LNCaP clone FGC (cell line): Measurements from ENCODE around the genes DNAJB4, PTGFR, RPF1 and GNG5.

- RRBS, 2 experiments = no CpG with 5 or more reads among the region's 5 CpGs
Measured at GRCh38 chr1:77917907-77918379, 29.5 kb downstream of the NEXN start.

GRCh38 chr1:77978023-77978982 lies 569 bp downstream of the FUBP1 start:
- RRBS, 2 experiments = under 1 to 2% methylated on average over 8 of the region's 39 CpGs

DNA sequence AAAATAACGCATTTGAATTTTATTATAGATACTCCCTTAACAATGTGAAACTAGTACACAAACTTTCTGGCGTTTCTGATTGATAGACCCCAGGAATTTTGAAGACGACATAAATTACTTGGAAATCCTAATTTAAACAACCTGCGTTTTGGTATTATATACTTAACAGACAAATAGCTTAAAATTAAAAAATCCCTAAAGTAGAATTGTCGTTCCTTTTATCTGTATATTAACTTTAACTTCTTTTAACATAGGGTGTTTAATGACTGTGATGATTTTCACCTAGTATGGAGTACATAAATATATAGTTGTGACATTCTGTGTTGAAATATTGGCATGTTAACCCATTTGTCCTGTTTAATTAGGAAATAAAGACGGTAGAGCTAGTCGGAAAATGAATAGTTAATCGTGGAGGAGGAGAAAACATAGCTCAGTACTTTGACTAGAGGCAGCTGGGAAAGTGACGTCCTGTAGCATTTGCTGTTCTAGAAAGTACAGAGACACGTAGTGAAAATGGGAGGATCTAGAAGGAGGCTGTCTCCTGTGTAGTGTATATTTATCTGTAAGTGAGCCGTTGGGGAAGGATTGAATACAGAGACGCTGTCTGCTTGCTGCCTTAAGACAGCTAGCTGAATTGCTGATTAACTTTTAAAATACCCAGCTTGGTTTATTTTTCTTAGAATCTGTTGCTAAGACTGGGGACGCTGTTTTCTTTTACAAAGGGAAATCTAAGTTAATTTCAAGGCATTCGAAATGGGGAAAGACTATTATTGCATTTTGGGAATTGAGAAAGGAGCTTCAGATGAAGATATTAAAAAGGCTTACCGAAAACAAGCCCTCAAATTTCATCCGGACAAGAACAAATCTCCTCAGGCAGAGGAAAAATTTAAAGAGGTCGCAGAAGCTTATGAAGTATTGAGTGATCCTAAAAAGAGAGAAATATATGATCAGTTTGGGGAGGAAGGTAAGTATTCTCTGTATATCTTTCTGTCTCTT lies at the start of gene DNAJB4:
Gene DNAJB4, plus strand, starts transcription at position 582 of the 996 bp plus-strand sequence.
- RRBS, 2 experiments = no CpG with 5 or more reads among the region's 17 CpGs

DNA sequence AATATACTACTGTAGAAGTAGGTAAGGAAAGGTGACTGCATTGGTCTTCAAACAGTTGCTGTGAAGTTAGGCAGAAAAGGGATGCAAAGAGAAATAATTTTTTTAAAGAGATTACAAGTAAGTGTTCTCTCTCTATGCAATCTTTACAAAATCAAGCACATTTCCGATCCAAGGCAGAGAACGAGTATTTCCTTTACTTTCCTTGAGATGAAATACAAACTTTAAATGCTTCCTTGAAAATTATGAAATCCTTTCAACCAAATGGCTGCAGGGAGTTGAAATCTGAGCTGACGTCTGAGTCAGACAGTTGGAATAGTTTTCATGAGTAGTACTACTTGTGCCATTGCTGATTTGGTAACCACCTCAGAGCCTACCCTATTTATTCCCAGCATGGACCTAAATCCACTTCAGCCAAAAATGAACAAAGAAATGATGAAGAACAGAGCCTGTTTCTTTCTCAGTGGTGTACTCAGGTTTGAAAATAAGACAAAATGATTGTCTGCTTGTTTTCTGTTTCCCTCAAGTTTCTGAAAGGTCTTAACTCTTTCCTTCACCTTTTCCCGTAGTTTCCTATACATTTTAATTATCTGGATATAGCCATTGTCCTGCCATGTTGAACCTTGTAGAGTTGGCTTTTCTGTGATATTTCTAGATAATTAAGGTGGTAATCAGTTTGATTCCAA lies 183.6 kb downstream of the GIPC2 start:
- RRBS, 2 experiments = no CpG with 5 or more reads among the region's 4 CpGs

DNA sequence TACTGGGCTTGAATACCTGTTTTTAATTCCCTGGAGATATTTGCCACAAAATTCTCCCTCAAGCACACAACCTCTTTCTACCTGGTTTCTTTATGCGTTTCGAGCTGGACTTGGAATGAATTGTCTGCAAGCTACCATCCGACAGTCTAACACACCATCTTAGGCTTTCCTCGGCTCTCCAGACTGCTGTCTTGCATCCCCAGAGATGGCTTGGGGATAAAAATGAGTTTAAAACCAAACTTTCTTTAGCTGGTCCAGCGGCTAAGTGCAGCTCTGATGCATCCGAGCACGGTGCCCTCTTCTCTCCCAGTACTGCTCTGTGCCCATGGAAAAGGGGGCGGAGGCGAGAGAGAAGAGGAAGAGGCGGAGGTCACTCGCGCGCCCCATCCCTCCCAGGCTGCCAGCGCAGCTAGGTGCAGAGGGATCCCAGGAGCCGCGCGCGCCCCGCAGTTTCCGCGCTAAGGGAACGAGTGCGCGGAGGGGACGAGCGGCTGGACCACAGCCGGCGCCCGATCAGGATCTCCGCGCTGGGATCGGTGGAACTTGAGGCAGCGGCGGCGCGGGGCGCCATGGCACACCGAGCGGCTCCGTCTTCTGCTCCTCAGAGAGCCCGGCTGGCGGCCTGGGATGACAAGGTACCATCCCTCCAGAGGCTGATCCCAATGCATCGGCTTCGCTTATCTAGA lies at the start of gene PTGFR:
Gene PTGFR, plus strand, starts transcription at position 373 of the 686 bp plus-strand sequence.
- RRBS, 2 experiments = 11 to 19% methylated on average over 10 of the region's 44 CpGs

- RRBS, 2 experiments = no CpG with 5 or more reads among the region's 3 CpGs
Measured at GRCh38 chr1:78617699-78617961, 2.6 kb upstream of the IFI44L start.

DNA sequence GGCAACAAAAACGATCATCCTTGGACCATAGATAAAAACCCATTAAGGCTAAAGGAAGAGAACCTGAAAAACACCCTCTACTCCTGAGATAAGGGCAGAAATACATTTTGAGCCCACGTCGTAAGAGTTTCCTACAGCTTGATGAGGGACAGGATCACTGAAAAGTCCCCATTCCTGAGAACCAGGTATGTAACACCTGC lies 1050.8 kb upstream of the ADGRL2 start:
- RRBS, 2 experiments = no CpG with 5 or more reads among the region's 3 CpGs

DNA sequence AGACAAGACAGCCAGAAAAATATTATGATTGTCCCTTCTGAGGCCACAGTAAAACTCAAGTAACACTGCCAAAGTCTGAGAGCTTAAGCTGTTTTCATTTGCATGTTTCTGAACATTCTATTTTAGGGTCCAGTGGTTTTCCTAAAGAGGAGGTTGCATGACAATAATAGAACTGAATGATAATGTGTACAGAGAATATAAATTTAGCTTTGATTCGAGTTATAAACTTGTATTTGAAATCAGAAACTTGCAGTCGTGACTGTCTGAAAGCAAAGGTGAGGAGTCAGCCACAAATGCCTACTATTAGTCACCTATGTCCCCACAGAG lies 363.1 kb upstream of the ADGRL2 start:
- RRBS, 2 experiments = no CpG with 5 or more reads among the region's 2 CpGs

GRCh38 chr1:81808595-81809466 lies 8.1 kb downstream of the ADGRL2 start:
- RRBS, 2 experiments = no CpG with 5 or more reads among the region's 9 CpGs

DNA sequence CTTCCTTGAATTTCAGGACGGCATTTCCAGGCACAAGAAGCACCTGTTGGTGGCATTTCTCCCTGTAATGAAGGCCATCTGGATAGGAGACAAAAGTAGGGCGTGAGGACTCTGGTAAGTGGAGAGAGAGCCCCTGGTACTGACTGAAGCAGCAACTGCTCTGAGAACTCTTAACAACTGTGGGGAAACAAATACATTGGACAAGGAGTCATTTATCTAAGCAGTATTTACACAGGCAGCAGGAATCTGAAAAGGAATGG lies 361.7 kb downstream of the ADGRL2 start:
- RRBS, 2 experiments = no CpG with 5 or more reads among the region's 2 CpGs

DNA sequence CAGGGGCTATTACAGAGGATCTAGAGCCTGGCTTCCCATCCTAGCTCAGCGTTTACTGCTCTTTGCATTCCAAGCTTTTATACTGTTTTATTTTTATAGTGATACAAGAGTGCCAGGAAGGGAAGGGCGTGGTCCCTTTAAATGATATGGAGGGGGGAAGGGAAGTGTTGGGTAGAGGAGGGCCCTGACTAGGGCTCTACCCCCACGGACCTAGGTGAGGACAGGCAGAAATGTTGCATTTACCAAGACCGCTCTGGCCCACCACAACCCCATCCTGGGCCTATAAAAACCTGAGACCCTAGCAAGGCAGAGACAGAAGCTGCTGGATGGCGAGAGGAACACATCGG lies 1026.0 kb downstream of the TTLL7 start:
- RRBS, 2 experiments = no CpG with 5 or more reads among the region's 6 CpGs

DNA sequence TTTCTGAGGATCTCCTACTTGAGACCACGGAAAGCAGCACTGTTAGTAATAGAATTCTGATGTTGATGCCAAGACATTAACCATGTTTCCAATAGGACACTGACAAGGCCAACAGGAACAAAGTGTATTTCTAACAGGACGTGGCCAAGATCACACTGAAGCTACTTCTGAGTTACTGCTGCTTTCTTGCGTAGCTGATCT lies 848.4 kb downstream of the TTLL7 start:
- RRBS, 2 experiments = no CpG with 5 or more reads among the region's 3 CpGs

DNA sequence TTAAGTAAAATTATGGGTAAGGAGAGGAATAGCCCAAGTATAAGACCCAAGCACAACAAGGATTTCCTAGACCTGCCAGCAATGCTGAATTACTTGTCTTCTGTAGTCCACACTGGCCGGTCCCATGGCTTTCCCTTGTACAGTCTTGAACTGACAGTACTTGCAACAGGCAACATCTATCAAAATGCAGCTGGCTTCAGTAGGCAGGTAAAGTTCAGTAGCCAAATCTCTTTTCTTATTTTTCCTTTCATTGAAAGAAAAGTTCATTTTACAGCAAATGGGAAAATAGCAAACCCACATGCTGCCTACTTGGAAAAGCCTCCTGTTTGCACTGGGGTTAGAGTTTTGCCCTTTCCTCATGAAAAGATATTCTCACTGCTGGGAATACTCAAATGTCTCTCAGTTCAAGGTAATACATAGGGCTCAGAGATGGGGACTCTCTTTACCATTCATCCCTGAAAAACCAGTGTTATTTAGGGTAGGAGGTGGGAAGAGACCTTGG lies 222.8 kb downstream of the TTLL7 start:
- RRBS, 2 experiments = no CpG with 5 or more reads among the region's 1 CpG

DNA sequence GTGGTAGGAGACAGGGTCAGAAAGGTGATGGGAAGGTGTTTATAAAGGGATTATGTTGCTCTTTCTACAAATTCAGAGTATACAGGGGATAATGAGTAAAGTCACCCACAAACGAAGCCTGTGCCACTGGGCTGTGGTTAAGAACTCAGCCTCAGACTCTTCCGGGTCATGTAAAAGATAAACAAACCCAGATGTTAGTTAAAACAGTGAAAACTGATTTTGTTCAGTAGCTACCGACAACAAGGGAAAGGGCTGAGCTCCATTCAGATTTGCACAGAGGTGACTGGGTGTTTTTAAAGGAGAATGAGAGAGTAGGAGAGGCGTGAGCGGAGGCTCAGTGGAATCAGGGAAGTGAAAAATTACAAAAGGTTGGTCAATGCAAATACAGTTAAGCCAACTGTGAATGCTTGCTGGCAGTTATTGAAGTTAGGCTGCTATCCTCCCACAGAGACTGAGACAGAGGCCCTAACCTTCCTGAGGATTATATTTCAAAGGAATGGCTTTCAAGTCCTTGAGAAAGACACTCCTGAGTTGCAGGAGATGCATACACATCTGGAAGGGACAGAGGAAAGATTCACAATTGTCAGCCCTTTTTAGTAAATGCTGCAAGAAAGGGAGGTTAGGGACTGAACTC lies 30.0 kb upstream of the SAMD13 start:
- RRBS, 2 experiments = no CpG with 5 or more reads among the region's 5 CpGs

GRCh38 chr1:84370833-84371335 lies 27.4 kb upstream of the DNASE2B start:
- RRBS, 2 experiments = no CpG with 5 or more reads among the region's 4 CpGs

GRCh38 chr1:84478619-84480009 lies at the start of gene RPF1:
TSS of gene RPF1 (plus strand) at chr1:84479266.
- RRBS, 2 experiments = 1 to 2% methylated on average over 4 of the region's 61 CpGs

GRCh38 chr1:84498055-84498711 lies 8.0 kb upstream of the SPATA1 start:
- RRBS, 2 experiments = no CpG with 5 or more reads among the region's 2 CpGs

GRCh38 chr1:84505553-84506248 lies 485 bp upstream of the SPATA1 start:
- RRBS, 2 experiments = 1% methylated on average over 31 of the region's 76 CpGs

- RRBS, 2 experiments = under 1% methylated on average over 5 to 7 of the region's 49 CpGs
Measured at GRCh38 chr1:84506249-84507186, at the start of gene GNG5. TSS of gene GNG5 (minus strand) at chr1:84506581.

GRCh38 chr1:84620557-84621352 lies 46.5 kb upstream of the CTBS start:
- RRBS, 2 experiments = 19 to 29% methylated on average over 13 of the region's 56 CpGs